Measurements from ENCODE around the genes TANC2, DDX42 and FTSJ3.

- PRO-cap = no peak
- RAMPAGE, long total RNA, 2 experiments = no peak in any of the 2 experiments
These were observed 60.9 kb downstream of the MRC2 start for GRCh38 chr17:62688205-62688944.

DNA sequence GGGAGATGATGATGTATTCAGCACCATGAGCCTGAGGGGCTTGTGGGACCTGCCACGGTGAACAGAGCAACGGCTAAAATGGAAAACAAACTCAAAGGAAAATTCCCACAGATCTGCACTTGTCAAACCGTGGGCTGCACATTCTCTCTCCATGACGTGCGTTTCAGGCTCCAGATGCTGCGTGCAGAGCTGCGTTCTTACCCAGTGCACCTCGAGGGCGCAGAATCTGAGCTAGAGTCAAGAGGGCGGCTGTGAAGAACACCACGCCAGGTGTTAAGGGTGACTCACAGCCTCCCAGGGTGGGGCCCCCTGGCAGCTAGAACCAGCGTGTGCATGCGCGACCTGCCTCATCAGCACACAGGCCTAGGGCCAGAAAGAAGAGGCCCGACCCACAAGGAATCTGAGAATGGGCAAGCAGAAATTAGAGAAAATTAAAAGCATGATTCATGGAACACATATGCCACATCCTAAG lies 29.2 kb downstream of the MARCHF10 start:
- PRO-cap = no peak
- RAMPAGE, long total RNA, 2 experiments = no peak in any of the 2 experiments

DNA sequence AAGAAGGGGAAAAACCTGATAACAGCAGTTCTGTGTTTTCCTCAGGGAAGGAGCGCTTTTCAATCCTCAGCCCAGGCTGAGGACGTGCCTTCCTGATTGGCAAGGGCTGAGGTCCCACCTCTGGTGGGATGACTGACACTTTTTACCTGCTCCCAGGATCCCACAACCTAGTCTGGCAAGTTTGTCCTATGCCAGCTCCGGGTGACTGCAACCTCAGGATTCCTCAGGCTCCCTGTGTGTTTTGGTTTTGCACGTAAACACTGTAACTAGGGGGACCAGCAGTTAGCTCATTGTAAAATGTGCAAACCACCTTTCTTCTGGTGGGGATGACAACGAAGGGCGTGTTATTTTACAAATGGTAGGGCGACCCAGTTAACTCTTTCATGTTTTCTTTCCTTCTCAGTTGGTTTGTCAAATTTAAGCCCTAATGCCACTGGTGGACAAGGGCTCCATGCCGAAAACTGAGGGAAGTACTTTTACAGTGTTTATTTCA lies 7.5 kb downstream of the MARCHF10 start:
- PRO-cap = no peak
- RAMPAGE, long total RNA, 2 experiments = no peak in any of the 2 experiments

DNA sequence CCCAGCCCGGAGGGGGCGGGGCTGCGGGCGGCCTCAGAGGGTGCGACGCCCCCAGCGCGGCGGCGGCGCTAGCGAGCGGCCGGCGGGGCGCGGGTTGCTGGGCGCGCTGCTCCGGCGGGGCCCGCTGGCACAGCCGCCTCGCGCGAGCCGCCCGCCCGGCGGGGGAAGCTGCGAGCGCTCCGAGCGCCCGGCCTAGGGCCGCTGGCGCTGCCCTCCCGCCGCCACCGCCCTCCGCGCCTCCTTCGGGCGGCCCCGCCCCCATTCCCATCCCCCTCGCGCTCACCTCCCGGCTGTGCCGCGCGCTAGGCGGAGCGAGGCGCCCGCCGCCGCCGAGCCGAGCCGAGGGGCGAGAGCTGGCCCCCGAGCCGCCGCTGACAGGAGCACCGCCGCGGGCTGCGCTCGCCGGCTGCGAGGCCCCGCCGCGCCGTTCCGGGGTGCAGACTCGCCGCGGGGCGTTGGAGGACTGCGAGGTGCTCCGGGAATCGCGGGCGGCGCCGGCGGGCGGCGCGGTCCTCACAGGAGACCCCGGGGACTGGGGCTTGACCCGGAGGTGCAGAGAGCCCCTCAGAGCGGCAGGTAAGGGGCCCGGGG lies at the start of gene TANC2:
TANC2 (plus strand) TSS at position 62 of the 591 bp plus-strand sequence.
- PRO-cap = bidirectional peak, plus-strand start at position 36 of the sequence, minus-strand start outside the sequence; bidirectional peak, plus-strand start at position 314 of the sequence, minus-strand start at position 235 of the sequence
- RAMPAGE, long total RNA, 2 experiments = no peak in any of the 2 experiments

DNA sequence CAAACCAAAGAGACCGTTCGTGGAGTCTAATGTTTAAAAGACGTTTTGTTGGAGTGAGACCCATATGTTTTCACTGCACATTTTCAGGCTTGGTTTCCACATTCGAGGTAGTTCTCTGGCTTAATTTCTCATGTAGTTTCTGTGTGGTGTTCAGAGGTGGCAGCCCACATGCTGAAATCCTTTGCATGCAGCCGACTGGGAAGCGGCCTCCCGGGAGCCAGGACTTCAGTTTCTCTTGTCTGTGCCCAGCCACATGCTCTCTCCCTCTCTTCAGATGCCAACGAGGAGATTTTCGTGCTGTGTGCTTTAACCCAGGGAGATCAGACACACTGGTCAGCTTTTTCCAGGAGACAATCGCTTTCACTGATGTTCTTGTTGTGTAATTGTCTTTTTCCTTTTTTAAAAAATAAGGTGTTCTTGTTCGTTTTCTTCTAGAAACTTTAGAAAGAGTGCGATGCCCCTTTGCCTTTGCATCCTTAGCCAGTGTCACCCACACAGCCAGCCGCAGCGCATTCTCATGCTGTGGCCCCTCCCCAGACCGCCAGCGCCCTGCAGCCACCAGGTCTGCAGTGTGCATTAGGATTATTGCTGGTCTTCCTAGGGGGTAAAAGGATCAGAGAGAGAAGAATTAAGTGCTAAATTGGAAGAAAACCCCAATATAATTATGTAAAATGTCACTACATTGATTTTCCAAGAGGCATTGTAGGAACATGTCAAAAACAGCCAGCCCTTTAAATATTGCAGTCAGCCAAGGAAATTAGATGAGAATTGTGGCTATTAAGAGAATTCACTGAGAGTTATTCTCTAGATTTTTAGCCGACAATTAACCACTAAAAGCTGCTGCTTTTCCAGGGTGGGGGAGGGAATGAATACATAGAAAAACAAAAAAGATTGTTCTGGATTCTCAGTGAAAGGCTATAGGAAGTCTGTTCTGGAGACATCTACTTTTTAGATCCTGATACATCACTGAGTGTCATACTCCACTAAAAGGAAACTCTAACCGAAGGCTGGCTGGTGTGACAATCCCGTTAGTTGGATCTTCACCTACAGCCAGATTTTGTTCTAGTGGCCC lies 23.9 kb downstream of the CYB561 start:
- PRO-cap = no peak
- RAMPAGE, long total RNA, 2 experiments = no peak in any of the 2 experiments

DNA sequence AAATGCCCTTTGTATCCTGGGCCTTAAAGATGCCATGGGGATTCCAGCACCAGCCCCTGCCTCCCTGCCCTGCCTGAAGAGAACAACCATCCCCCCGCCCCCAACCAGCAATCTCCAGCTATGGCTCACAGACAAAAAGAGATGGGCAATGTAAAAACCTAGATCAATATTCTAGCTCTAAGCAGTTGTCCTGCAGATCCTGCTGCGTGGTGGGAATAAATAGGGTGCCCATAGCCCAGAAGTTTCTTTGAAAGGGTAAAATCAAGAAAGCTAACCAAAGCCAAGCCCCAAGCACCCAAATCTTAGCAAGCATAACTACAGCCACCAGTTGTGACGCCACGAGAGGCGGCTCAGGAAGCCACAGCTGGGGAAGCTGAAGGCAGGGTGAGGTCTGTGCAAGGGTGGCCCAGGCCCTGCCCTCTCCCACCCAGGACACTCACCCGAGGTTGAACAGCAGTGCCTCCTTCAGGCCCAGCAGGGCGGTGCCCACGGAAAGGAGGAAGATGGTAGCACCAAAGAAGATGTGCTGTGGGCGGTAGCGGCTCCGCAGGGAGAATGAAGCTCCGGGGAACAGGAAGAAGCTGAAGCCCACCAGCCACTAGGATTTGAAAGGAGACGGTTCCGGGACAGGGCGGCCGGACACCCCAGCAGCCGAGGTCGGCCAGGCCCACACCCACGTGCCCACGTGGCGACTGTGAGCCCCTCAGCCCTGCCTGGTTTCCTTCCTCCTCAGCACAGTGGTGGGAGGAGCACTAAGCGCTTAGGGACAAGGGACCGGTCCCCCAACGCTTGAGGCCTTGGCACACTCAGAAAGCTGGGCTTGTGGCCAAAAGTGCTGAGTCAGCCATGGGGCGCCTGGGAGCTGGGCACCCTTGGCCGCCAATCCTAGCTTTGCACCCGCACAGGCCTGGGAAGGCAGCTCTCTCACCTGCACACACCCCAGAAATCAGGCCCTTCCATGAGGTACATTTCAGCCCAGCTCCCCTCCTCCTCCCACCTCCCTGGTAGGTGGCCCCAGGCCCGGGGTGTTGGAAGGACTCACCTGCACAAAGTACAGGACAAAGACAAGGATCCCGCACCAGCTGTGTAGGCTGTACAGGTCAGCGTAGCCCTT lies 11.1 kb downstream of the CYB561 start:
- PRO-cap = no peak
- RAMPAGE, long total RNA, 2 experiments = no peak in any of the 2 experiments

GRCh38 chr17:63474552-63475253 lies 2.2 kb upstream of the ACE start:
- PRO-cap = no peak
- RAMPAGE, long total RNA, 2 experiments = no peak in any of the 2 experiments

- PRO-cap = bidirectional peak, plus-strand start at chr17:63774187, minus-strand start at chr17:63774059
- RAMPAGE, long total RNA, 2 experiments = start-site peak on the plus strand in 1 of 2 experiments, at chr17:63774173-63774241 at its widest, 24 reads per replicate
These were observed at the start of gene DDX42 for GRCh38 chr17:63773966-63774748. DDX42 (plus strand) TSS chr17:63774170.

- PRO-cap = no peak
- RAMPAGE, long total RNA, 2 experiments = no peak in any of the 2 experiments
These were observed 8.6 kb upstream of the PSMC5 start for GRCh38 chr17:63818633-63819073.

DNA sequence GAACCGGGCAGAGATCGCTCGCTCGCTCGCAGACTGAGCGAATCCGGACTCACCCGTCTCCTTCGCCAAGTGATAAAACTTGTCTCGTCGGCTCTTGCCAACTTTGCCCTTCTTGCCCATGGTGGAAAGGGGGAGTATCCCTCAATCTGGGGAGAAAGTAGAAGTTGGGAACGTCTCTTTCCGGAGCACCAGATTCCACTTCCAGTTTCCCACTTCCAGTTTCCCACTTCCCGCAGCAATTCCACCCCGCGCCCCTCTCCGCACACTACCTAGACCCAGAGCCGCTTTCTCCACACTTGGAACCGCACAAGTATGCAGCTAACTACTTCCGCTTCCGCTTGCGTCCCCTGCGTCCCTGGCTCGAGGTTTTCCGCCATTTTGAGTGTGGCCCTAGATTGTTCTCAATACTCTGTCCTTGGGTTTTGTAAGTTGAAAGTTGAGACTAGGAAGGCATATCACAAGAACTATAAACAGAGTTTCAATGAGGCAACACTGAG lies 400 bp upstream of the PSMC5 start:
- PRO-cap = unidirectional peak, minus-strand start at position 314 of the sequence
- RAMPAGE, long total RNA, 2 experiments = no peak in any of the 2 experiments

- PRO-cap = unidirectional peak, plus-strand start at chr17:63827450; unidirectional peak, plus-strand start at chr17:63827732
- RAMPAGE, long total RNA, 2 experiments = start-site peak on the plus strand in 2 of 2 experiments, at chr17:63827427-63827483 at its widest, 84 to 816 reads per replicate
These were observed at the start of gene FTSJ3 for GRCh38 chr17:63827280-63827959. FTSJ3 (minus strand) TSS chr17:63827663.

GRCh38 chr17:63837295-63837865 lies 5.1 kb downstream of the SMARCD2 start:
- PRO-cap = no peak
- RAMPAGE, long total RNA, 2 experiments = no peak in any of the 2 experiments

GRCh38 chr17:64019375-64020033 lies 929 bp downstream of the ICAM2 start:
- PRO-cap = no peak
- RAMPAGE, long total RNA, 2 experiments = no peak in any of the 2 experiments

- PRO-cap = no peak
- RAMPAGE, long total RNA, 2 experiments = no peak in any of the 2 experiments
These were observed 27.3 kb upstream of the ICAM2 start for GRCh38 chr17:64047737-64048131.

DNA sequence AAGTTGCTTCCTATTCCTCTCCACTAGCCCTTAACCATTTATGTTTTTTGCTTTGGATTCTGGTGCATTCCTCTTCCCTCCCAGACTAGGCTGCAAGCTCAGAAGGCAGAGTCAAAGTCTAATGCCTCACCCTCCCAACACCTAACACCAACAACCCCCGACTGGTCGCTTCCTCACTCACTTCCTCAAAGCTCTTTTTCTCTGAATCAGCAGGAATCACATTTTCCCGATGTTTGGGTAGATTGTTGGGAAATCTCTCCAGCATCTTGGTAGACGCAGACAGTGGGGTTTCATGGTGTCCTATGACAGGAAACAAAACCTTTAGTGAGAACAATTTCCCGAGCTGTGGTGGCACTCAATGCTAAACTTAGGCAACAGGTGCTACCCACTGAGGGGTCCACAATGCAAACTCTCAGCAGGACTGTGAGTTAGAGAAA lies 39.9 kb upstream of the ICAM2 start:
- PRO-cap = no peak
- RAMPAGE, long total RNA, 2 experiments = no peak in any of the 2 experiments

DNA sequence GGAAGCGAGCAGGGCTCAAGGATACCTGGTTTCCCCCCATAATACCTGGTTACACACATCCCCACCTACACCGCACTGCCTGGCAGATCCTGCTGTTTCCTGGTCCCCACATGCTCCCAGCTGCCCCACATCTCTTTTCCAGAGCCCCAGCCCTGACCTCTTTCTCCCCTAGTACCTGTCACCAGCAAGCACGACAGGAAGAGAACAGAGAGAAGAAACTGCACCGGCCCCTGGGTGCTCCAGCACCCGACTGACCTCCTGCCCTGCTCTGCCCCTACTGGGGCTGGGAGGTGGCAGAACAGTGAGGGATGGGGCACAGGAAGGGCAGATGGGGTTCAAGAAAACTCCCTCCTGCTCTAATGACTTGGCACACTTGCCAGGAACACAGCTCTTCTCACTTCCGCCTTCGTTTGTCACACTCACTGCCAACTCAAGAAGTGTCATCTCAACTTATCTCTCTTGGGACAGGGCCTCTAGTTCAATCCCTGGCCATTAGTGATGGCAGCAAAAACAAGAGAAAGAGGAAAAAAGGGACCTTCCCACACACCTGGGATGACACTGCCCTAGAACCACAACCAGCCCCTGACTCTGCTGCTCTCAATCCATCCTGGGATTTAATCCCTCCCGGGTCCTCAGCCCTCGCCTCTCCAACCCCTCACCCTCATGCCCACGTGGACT lies 42.6 kb upstream of the ICAM2 start:
- PRO-cap = no peak
- RAMPAGE, long total RNA, 2 experiments = no peak in any of the 2 experiments

GRCh38 chr17:64213109-64213442 lies 50.0 kb downstream of the TEX2 start:
- PRO-cap = no peak
- RAMPAGE, long total RNA, 2 experiments = no peak in any of the 2 experiments

DNA sequence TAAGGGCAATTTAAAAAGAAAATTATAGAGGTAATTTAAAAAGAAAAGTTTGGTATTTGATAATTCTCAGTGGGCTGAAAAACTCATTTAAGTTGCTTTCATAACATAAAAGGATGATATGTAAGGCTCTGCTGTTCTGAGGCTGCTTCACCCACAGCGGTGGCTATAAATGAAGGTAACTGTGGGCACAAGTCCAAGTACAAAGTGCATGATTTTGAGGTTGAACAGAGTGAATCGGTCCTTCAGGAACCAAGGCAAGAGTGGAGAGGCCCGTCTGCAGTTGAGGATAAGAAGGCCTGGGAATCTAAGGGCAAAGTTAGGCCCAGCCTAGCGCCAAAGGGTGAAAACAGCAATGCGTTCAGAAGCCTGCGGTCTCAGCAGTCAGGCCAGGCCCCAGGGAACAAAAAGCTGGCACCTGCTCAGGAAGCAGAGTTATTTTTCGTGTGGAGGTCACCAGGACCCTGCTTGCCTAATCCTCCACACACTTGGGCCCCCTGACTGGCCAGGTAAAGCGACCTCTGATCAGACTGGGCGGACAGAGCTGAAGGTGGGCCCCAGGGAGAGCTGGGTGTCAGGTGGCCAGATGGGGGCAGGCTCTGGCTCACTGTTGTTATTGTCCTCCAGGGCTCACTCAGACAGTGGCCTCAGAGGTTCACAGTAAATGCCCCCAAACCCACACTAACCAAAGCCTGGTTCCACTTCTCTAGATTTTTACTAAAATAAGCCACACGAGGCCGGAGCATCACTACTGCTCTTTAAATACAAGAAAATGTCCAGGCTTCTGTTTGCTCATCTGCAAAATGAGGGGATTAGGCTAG lies 46.5 kb downstream of the TEX2 start:
- PRO-cap = no peak
- RAMPAGE, long total RNA, 2 experiments = no peak in any of the 2 experiments

DNA sequence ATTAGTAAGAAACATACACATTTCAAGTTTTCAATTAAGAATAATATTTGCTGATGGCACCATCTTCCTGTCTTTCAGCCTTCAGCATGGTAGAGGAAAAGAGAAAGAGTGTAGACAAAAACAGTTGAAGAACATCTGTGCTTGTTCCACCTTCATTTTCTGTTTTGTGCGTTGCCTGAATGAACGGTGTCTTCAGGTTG lies 59.9 kb upstream of the TEX2 start:
- PRO-cap = no peak
- RAMPAGE, long total RNA, 2 experiments = no peak in any of the 2 experiments

DNA sequence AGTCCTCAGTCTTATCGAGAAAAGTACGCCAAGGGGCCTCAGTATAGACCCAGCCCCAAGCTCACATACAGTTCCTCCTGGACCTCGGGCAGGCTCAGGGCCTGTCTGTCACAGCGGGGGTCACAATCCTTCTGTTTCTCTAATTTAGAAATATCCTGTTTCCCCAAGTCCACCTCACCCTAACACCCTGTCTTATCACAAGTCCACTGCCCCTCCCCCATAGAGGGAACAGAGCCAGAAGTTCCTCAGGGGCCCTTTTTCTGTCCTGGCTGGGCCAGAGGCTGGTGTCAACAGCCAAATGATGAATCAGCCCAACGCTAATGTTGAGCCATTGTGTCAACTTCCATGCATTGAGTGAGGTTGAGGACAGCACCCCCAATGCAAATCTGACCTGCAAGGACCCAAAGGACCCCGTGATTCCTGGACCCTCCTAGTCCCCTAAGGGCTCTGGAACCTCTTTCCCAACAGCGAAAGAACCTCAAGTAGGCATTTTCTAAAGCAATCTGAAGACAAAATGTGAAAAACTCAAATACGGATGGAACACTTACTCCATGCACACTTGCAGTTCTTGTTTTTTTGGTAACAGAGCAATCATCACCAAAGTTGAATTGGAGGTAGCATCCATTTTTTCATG lies 58.6 kb downstream of the PECAM1 start:
- PRO-cap = no peak
- RAMPAGE, long total RNA, 2 experiments = no peak in any of the 2 experiments

Measured in breast epithelium (tissue), 2 donors.